Spinal cord (tissue), 3 donors: ENCODE measurements around a stretch of chr5.

GRCh38 chr5:181267200-181267774 is 6.3 kb upstream of the TRIM52 start:
- PRO-cap = no peak
- RAMPAGE, long total RNA = no peak